Metastatic Lung Carcinoma in the Adrenal Gland (tissue), 1 donor: ENCODE measurements around a stretch of chr6.

GRCh38 chr6:2766353-2766642 lies 1.1 kb downstream of the WRNIP1 start:
- PRO-cap = no peak

GRCh38 chr6:2766887-2767507 lies 1.8 kb downstream of the WRNIP1 start:
- PRO-cap = no peak

DNA sequence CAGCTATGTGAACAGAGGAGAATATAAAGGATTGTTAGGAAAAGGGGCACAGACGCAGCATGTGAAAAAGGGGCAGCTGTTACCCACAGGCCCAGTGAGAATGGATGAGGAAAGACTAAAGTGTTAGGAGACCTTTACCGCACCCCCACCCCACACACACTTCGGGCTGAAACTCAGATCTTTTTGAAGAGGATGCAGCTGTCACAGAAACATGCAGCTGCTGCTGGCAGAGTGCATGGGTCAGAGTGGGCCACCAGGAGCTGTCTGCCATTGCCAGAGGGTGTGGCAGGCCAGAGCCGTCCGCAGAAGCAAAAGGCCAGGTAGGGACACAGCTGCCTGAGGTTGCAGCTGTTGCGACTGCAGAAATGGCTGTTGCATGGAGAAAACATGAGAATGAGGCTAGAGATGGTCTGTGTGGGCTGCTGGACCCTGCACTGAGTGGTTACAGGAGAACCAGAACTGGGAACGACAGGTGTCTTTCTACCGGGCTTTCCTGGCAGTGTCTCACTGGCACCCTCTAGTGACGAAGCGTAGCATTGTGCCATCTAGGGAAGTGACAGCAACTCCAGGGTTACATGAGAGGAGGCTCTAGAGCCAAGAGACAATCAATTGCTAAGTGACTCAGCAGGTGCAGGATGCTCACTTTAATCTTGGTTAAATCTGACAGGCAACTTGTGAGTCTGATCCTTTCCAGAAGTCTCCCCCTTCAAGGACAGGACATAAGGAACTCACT lies 28.9 kb upstream of the SERPINB9 start:
- PRO-cap = no peak

- PRO-cap = no peak
Measured at GRCh38 chr6:3076501-3077346, 8.4 kb downstream of the RIPK1 start.

DNA sequence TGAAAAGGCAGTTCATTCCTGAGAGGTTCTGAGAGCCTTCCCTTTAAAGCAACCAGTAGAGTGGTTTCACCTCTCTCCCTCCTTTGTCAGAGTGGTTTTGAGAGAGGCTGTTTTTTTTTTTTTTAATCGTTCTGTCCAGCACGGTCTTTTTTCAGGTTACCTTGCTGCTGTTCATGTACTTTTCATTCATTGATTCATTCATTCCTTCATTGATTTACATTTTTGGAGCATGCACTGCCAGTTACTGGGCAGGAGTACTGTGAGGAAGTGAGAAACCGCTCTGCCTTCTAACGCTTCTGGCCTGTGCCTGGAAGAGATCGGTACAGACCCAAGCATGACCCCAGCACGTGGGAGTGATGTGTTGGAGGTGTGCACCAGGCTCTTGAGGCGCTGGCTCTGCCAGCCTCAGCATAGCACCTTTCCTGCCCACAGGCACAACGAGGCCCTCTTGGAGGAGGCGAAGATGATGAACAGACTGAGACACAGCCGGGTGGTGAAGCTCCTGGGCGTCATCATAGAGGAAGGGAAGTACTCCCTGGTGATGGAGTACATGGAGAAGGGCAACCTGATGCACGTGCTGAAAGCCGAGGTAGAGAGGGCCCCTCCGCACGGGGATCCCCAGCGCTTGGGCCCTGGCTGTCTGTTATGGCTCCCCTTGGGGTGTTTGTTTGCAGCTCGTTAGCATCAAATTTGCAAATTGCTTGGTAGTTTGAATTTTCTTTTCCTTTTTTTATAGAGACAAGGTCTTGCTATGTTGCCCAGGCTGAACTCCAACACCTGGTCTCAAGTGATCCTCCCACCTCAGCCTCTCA lies 9.3 kb downstream of the RIPK1 start:
- PRO-cap = no peak

DNA sequence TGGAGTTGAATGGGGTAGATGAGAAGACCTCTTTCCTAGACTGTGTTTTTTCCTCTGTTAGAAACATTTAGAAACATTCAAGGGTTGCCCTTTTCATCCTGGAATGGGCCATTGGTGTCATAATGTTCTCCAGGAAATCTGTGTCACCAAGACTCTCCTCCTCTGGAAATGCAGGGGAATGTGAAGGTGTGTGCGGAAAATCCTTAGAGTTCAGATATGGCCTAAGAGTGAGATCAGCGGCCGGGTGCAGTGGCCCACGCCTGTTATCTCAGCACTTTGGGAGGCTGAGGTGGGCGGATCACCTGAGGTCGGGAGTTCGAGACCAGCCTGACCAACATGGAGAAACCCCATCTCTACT lies 13.0 kb downstream of the RIPK1 start:
- PRO-cap = no peak

DNA sequence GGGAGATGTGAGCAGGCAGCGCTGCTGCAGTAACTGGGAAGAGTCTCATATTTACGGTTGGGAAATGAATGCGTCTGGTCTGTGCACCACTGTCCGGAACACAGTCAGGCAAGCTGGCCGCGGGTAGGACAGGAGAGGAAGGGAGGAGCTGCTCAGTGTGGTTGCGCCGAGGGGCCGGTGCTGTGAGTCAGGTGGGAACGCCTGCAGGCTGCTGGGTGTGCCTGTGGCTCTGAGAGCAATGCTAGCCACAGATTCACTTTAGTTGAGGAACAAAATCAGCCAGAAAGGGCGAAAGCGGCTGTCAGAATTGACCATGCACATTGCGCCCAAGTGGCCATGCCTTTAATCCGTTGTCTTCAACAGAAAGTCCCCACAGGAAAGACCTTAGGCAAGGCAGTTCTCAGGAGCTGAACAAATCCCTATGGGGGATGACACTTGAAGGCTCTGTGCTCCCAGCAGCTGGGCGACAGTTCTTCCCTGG lies 6.2 kb upstream of the PSMG4 start:
- PRO-cap = no peak

DNA sequence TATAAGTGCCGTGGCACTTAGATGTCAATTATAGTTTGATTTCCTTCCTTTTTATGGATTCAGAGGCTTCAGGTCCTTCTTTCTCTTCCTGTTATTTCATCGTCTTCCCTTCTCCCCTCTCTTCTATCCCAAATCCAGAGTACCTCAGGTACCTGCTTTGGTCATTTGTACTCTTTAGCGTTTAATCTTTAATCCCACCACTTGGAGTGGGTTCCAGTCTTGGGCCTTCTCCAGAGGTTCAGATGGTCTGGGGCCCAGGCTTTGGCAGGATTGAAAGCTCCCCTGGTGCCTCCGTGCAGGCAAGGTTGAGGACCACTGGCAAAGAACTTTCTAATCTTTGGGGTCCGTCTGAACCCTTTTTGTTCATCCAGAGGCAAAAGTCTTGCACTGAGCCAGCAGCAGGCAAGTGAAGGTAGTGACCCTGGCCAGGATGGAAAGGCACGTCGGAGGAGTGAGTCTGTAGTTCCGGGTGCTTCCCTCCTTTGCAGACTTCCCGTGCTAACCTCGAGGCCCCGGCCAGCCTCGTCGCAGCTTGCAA lies 9.7 kb downstream of the PSMG4 start:
- PRO-cap = no peak

DNA sequence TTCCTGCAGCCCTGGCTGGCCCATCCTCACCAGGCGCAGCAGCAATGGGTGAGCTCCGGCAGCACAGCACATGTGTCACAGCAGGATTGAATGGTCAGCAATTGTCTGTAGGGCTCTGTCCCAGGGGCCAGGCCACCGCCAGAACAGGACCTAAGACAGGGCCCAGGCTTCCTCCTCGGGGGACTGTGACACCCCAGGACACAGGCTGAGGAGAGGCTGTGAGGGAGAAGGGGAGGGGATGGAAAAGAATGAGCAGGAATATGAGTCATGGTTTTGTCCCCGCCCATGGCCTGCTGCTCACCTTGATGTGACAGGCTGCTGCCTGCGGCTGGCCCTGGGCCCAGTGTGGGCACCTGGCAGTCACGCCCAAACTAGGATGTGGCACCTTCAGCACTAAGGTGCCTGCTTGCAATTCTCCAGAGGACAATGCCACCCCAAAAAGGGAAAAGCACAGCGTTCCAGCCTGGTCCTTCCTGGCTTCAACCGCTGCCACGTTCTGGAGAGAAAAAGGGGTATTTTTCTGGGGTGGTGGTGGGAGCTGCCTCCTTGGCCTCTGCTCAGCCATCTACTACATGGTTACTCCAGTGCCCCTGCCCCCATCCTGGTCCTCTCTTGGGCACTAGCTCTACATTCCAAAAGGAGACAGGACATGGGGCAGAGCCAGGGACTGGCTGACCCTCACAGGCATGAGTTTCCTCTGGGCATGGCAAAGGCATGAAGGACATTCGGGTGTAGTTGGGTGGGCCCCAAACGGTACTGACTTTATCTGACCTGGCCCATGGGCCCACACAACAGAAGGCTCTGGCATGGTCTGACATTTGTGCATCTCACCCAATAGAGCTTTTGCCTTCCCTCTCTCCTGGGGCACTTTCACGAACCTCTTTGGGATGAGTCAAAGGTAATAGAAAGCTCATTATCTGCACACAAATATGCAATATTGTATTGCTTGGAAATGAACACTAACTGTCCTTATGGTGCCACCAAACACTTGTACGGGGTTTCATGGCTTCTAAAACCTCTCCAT lies 93.3 kb downstream of the SLC22A23 start:
- PRO-cap = no peak

GRCh38 chr6:3393814-3394300 lies 63.0 kb downstream of the SLC22A23 start:
- PRO-cap = no peak

GRCh38 chr6:3406255-3407263 lies 50.3 kb downstream of the SLC22A23 start:
- PRO-cap = no peak

DNA sequence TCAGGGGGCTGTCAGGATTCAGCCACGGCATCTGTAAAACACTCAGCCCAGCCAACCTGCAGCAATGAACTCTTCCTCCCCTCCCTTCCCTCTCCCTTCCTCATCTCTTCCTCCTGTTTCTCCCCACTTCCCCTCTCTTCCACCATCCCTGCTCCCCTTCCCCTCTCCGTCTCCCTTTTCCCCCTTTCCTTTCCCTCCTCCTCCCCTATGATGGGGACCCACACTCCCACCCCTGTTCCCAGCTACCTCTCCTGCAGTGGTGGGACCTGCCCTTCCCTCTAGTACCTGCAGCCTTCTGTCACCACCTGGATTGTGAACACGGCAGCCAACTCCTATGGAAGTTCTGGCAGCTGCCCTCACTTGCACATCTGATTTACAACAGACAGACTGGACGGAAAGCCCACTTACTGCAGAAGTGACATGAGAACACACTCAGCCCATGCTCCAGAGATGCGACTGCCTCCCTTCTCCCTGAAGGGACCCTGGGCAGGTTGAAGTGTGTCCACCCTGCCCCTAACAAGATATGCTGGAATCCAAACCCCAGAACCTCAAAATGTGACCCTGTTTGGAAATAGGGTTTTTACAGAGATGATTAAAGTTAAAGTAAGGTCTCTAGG lies 21.5 kb downstream of the SLC22A23 start:
- PRO-cap = no peak

- PRO-cap = no peak
Measured at GRCh38 chr6:3722912-3723930, 28.3 kb downstream of the PXDC1 start.

DNA sequence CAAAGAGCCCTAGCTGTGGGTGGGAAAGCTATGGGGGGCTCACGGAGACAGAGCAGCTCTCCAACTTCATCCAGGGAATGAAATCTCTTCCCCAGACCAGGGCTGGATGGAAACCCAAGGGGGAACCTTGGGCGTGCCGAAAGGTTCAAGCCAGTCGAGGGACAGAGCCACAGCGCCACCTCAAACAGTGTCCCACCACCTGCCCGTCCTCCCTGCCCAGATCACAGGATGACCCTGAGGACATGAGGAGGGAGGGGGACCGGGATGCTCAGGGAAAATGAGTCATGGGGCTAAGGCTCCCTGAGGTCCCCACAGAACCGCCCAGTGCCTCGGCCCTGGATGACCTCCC lies 26.5 kb downstream of the PXDC1 start:
- PRO-cap = no peak

GRCh38 chr6:3749939-3750895 lies 1.3 kb downstream of the PXDC1 start:
- PRO-cap = bidirectional peak, plus-strand start at chr6:3750216, minus-strand start at chr6:3750125; bidirectional peak, plus-strand start at chr6:3750472, minus-strand start at chr6:3750477; bidirectional peak, plus-strand start at chr6:3750741, minus-strand start at chr6:3750594

GRCh38 chr6:3797449-3798096 lies 46.1 kb upstream of the PXDC1 start:
- PRO-cap = no peak

DNA sequence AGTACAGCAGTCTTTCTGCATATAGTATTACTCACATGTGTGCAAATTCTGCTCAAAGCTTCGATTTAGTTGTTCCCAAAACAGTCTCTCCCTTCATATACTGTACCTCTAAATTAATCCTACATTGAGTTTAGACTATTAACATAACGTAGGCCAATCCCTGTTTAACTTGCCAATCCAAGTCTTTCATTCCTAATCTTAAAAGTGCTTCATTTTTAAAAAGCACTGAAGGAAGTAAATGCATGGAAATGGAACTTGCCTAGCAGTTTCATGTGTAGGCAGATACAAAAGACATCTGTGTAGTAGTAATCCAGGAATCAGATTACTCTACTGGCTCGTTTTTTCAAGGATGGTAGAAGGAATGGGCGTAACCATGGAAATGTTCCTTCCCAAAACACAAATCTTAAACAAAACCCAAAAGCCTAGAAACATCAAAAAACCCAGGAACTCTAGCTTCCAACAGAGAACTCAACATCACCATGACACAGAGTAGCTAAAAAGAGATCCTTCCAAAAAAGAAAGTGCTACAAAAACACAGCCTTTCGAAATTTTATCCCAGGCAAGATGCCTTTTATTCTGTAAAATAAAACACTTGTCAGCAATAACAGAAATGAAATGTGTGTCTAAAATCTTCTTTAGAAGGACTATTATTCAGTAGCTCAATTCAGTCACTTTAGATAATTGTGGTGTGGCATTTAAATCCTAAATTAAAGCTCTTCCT lies 24.0 kb upstream of the PRPF4B start:
- PRO-cap = no peak

- PRO-cap = no peak
Measured at GRCh38 chr6:4079261-4079763, 375 bp upstream of the FAM217A start.

DNA sequence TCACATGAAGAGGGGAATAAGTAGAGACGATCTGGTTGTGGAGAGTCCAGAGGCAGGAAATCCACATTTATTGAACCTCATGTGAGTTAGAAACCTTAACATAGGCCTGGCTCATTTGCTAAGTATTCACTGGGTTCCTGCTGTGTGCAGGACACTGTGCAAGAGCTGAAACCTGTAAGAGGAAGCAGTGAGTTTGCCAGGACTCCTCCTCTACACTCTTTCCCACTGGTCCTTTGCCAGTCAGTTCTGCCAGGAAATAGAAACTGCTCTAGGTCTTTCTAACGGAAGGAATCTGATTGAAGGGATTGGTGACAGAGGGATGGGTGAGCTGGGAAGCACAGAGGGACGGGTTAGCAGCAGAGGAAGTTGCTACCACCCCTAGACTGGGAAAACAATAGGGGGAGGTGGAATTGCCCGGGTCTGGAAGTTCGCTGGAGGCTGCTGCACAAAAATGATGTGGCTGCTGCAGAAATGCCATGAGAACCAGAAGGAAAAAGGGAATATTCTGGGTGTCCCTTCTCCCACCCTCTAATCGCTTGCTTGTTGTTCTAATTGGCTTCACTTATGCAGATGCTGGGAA lies 234.3 kb upstream of the ECI2 start:
- PRO-cap = no peak

GRCh38 chr6:4565140-4565418 lies 211.1 kb upstream of the CDYL start:
- PRO-cap = no peak